Cerebral cortex (tissue), 2 donors: ENCODE results near the genes CDK5RAP2, MEGF9 and GSN.

DNA sequence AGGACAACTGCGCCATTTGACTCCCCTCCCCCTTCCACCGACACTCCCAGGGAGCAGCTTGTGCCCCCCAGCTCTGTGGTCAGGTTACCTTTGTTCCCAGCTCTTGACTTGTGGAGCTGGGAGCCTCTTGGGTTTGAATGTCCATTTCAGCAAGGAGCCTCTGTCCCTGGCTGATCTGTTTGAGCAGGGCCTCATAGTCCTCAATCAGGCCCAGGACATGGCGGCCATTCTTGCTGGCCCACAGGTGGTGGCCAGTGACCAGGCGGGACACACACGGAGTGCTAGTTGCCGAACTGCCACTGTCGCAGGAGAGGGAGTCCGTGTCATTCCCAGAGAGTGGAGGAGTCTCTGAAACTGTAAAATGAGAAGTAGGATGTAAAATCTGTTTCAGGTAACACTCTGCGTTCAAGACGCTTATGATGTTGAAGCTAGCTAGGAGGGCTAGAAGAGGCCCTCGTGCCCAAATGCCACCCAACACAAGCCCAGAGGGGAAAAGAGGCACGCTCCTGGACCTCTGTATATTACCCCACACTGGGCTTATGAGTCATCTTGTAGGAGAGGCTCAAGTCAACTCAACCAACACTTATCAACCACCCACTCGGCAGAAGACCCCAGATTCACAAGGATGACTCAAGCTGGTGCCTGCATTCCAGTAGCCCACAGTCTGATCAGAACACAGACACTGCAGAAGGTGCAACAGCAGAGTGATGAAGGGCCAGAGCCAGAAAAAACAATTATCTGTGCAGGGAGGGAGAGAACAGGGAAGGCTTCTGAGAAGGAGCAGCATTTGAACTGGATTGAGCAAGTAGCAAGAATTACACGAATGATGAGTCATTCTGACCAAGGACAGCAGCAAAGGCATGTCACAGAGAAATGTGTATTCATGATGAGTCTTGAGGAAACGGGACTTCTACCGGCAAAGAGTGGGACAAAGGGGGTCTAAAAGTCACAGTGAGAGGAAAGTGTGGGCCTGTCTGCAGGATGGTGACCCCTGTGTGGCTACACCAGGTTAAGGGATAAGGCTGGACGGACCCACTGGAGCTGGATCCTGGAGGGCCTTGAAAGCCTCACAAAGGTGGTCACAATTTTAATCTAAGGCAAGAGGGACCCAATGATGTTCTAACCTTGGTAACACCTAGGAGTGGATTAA is 176.9 kb downstream of the CDK5RAP2 start:
- PRO-cap, 2 experiments: peak in 1 of 2 experiments; most common plus-strand start position 676 of the sequence (in 1); most common minus-strand start position 539 of the sequence (in 1)

DNA sequence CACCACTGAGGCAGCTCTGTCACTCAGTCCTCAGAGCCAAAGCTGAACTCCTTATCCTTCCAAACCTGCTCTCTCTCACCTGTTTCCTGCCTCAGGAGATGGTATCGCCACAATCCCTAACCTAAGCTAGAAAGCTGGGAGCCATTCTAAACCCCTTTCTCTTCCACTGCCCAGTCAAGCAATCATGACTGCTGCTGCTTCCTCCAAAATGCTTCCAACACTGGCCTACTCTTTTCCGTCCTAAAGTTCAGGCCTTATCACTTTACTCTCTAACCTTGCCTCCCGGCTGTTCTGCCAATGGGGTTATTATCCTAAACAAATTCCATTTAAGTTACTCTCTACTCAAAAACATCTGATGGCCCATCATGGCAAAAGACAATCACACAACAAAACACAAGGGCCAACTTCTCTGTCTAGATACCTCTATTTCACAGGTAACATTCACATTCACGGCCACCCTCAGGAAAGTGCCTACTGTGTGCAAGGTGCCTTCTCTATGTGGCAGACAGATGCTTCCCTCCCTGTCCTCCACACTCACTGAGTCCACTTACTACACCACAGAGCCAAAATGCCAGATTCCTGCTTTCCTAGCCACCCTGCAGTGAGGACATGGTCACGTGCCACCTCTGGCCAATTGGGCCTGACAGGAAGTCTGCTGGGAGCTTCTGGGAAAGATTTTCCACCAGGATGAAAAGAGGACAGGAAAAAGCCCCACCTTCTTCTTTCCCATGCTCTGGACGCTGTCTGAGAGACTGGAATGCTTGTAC is 168.0 kb downstream of the CDK5RAP2 start:
- PRO-cap, 2 experiments: no peak in any of the 2 experiments

DNA sequence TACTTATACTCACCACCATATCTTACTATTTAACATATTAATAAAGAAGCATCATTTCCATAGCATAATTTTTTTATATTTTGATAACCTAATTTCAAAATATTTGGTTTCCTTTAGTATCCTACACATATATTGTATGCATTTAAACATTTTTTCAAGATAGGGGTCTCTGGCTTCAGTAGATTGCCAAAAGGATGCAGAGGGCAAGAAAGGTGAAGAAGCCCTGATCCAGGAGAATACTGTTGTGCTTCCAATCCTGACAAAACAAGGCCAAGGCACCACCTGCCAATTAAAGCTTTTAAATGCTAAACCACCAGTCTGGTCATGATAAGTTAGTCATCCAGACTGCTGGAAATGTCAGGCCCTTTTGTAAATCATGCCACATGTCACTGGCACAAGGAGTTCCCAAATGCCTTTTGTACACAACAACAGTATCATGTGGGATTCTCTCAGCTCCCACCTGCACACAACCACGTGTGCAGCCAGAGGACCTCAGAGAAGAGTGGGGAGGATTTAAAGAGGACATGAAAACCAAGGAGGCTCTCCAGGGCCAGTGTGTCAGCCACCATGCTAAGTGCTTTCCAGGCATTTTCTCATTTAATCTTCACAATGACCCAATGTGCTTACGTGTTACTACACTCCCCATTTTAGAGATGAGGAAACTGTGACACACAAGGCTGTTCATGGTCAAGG is 99.3 kb downstream of the CDK5RAP2 start:
- PRO-cap, 2 experiments: no peak in any of the 2 experiments

- PRO-cap, 2 experiments: no peak in any of the 2 experiments
These were observed 29.4 kb downstream of the CDK5RAP2 start for GRCh38 chr9:120550577-120550970.

- PRO-cap, 2 experiments: peak in 1 of 2 experiments; most common plus-strand start chr9:120580396 (in 1); most common minus-strand start chr9:120580156 (in 1)
These were observed at the start of gene CDK5RAP2 for GRCh38 chr9:120579266-120580554. Gene CDK5RAP2 (minus strand): TSS chr9:120580167.

- PRO-cap, 2 experiments: no peak in any of the 2 experiments
These were observed 2.0 kb downstream of the MEGF9 start for GRCh38 chr9:120712108-120712809.

GRCh38 chr9:120714141-120715111 is at the start of gene MEGF9:
Gene MEGF9 (minus strand): TSS chr9:120714470.
- PRO-cap, 2 experiments: peak in 2 of 2 experiments; most common plus-strand start chr9:120714740 (in 2); most common minus-strand start chr9:120714470 (in 2)

GRCh38 chr9:120867984-120868940 is 8.7 kb downstream of the PHF19 start:
- PRO-cap, 2 experiments: peak in 1 of 2 experiments; most common minus-strand start chr9:120868619 (in 1)

DNA sequence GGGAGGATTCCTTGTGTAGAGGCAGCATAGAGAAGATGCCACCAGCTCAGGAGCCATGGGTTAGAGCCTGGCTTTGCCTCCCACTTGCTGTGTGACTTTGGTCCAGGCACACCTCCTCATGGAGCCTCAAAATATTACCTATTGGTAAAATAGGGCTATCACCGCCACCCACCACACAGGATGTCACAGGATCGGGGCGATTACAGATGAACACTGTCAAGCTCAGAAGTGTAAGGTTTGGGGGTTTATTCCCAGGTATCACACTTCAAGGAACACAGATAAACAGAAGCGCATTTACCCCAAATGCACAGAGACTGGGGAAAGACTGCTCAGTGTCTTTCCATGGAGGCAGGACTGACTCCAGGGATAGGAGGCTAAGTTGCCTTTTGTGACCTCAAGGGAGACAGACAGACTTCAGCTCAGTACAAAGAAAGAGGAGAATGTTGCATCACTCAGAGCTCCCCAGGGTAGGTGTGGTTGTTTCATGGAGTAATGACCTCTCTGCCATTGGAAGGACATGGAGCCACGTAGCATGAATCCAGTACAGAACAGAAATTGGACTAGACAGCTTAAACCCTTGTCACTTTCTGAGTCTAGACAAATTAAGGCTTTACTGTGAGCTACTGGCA is 6.6 kb downstream of the TRAF1 start:
- PRO-cap, 2 experiments: no peak in any of the 2 experiments

DNA sequence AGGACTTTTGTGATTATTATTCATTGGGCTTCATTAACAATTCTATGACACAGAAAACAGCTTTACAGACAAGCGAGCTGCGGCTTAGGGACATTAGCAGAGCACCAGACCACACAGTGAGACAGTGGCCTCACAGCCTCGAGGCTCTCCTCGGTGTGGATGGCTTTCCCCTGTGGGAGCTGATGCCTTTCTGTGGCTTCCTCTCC is 1.1 kb downstream of the TRAF1 start:
- PRO-cap, 2 experiments: no peak in any of the 2 experiments

GRCh38 chr9:120928137-120929247 is 1.9 kb upstream of the TRAF1 start:
- PRO-cap, 2 experiments: peak in 1 of 2 experiments; most common plus-strand start chr9:120928505 (in 1); most common minus-strand start chr9:120928757 (in 1)

- PRO-cap, 2 experiments: no peak in any of the 2 experiments
These were observed 59.3 kb upstream of the TRAF1 start for GRCh38 chr9:120985923-120986287.

DNA sequence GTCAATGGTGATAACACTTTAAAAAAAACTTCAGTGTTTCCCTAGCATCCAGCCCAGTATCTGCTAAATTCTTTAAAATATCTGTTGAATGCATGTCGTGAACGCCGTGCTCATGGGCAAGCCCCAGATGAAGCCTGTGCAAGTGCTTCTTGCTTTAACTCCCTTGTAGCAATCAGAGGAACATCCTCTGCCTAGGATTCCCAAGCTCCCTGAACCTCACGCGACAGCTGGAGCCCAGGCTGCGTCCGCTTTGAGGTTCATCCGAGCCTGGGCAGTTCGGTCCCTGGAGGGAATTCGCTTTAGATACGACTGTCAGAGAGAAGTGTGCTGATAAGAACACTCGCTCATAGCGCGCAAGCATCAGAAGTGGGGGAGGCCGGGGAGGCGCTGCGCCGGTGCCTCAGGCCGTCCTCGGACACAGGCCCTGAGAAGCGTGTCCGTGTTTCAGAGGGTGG is 522 bp upstream of the CNTRL start:
- PRO-cap, 2 experiments: peak in 1 of 2 experiments; most common plus-strand start position 360 of the sequence (in 1); most common minus-strand start position 169 of the sequence (in 1)

DNA sequence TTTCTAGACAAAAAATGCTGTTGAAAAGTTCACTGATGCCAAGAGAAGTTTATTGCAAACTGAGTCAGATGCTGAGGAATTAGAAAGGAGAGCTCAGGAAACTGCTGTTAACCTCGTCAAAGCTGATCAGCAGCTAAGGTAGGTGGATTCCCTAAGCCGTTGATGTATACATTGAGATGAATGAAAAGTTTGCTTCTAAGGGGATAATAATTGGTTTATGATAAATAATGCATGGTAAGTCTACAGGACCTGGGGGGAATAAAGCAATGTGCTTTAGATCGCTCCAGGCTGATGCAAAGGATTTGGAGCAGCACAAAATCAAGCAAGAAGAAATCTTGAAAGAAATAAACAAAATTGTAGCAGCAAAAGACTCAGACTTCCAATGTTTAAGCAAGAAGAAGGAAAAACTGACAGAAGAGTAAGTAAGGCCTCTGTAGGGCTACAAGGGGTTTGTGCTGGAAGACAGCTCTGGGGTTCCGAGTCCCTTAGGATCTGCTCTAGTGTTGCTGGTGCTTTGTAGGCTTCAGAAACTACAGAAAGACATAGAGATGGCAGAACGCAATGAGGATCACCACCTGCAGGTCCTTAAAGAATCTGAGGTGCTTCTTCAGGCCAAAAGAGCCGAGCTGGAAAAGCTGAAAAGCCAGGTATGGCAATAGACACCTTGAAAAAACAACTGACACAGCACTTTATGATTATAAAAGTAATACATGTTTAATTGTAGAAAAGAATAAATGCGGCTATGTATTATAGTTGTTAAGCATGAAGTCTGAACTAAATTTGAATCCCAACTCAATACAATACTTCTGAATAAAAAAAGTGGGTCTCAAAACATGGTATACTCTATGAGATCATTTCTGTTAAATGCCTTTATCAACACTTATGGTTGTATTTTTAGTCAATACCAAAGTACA is 43.9 kb downstream of the RAB14 start:
- PRO-cap, 2 experiments: no peak in any of the 2 experiments

DNA sequence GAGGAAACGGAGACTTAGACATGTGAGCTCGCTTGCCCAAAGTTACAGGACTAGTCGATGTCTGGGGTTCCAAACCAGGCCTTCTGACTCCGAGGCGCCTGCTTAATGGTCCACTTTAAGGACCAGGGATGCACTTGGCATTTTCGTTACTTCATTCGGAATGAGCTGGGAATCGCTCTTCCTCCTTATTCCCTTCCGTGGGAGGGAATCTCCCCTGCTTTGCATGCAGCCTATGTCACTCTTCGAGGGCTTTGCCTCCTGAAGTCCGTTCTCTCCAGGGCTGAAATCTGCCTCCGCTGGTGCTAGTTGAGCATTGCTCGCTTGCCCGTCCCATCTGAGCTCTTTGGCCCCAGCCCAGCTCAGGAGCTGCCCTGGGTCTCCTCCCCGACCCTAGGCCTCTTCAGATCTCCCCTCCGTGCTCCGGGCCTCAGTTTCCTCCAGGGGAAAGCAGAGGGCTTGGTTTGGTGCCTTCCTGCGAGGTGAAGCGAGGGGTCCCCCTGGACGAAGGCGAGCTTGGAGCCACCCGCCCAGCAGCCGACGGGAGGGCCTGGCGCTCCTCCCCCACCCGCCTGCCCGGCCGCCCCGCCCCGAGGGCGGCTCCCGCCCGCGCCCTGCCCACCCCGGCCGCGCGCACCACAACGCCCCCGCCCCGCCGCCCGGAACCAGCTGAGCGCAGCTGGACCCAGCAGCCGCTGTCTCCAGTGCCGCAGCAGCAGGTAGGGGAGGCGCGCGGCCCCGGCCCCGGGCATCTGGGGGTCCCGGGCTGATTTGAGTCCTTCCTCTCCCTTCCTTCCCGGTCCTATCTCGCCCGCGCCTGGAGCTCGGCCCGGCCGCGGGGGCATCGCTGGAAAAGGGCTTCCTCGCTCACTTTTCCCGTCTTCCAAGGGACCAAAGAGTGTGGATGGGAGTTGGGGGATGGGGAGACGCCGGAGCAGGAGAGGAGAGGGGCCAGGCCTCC is at the start of gene GSN:
TSS of gene GSN (plus strand) at position 659 of the 958 bp plus-strand sequence.
- PRO-cap, 2 experiments: peak in 1 of 2 experiments; most common plus-strand start position 701 of the sequence (in 1); most common minus-strand start position 289 of the sequence (in 1)

GRCh38 chr9:121285797-121286291 is 17.9 kb downstream of the GSN start:
- PRO-cap, 2 experiments: peak in 1 of 2 experiments; most common plus-strand start chr9:121286088 (in 1); most common minus-strand start chr9:121285916 (in 1)

DNA sequence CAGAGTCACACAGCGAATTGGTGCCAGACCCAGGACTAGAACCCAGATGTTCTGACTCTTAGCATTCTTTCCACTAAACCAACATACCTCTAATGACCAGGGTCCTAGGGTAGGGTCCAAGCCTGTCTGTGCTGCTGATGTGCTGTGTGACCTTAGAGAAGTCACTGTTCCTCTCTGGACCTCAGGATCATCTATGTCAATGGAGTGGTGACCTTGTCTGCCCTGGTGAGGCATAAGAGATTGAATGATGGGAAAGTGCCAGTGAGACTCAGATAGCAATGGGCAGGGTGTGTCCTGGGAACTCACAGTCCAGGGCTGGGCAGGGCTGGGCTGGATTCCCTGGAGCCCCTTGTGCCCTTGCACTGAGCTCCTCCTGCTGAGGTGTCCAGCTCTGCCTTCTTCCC is 36.0 kb downstream of the GSN start:
- PRO-cap, 2 experiments: no peak in any of the 2 experiments

- PRO-cap, 2 experiments: peak in 1 of 2 experiments; most common plus-strand start chr9:121368359 (in 1)
These were observed 1.9 kb downstream of the STOM start for GRCh38 chr9:121368169-121368604.

GRCh38 chr9:121371184-121371450 is 1.1 kb upstream of the STOM start:
- PRO-cap, 2 experiments: no peak in any of the 2 experiments

DNA sequence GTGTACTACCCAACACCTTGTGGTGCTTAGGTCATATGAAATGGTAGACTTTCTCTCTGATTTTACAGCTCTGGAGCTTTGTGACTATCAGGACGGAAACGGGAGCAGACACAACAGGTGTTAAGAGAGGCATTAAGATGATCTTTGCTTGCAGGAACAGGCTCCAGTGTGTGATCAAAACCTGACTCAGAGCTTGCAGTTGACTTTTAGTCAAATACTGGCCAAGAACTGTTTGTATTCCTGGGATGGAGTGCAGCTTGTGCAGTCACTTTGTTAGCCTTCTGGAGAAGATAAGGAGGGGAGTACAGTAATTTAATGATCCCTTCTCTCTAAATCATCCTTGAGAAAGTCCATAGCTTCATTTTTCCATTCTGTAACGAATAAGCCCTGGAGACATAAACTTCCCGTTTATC is 2.9 kb upstream of the STOM start:
- PRO-cap, 2 experiments: peak in 1 of 2 experiments; most common plus-strand start position 235 of the sequence (in 1)